Airway epithelial cell (primary cell): ENCODE results near the genes MOB3C, TEX38, FOXD2 and FAF1.

GRCh38 chr1:46593998-46594493, 10.0 kb downstream of the MKNK1 start:
- RAMPAGE, long total RNA, result no peak

GRCh38 chr1:46616164-46617465, at the start of gene MOB3C:
TSS of gene MOB3C (minus strand) at chr1:46616811.
- RAMPAGE, long total RNA, result no peak

GRCh38 chr1:46635701-46636429, 19.3 kb upstream of the MOB3C start:
- RAMPAGE, long total RNA, result no peak

DNA sequence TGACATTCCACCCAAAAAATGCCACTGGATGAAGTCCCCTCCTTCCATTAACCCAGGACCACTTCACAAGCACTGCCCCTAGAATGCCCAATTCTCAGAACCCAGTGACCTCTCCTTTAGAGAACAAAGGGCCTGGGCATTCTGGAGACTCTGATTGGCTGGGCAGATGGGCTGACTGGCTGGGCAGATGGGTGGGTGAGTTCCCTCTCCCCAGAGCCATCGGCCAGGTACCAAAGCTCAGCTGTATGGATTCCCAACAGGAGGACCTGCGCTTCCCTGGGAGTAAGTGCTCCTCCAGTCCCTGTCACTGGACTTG, at the start of gene TEX38:
Gene TEX38 (plus strand): TSS at position 165 of the 316 bp plus-strand sequence.
- RAMPAGE, long total RNA, result no peak

- RAMPAGE, long total RNA, result no peak
Measured at GRCh38 chr1:46676651-46677257, 5.1 kb downstream of the TEX38 start.

- RAMPAGE, long total RNA, result no peak
Measured at GRCh38 chr1:47179906-47180514, 9.8 kb downstream of the PDZK1IP1 start.

- RAMPAGE, long total RNA, result no peak
Measured at GRCh38 chr1:47228671-47230031, 2.9 kb downstream of the TAL1 start.

DNA sequence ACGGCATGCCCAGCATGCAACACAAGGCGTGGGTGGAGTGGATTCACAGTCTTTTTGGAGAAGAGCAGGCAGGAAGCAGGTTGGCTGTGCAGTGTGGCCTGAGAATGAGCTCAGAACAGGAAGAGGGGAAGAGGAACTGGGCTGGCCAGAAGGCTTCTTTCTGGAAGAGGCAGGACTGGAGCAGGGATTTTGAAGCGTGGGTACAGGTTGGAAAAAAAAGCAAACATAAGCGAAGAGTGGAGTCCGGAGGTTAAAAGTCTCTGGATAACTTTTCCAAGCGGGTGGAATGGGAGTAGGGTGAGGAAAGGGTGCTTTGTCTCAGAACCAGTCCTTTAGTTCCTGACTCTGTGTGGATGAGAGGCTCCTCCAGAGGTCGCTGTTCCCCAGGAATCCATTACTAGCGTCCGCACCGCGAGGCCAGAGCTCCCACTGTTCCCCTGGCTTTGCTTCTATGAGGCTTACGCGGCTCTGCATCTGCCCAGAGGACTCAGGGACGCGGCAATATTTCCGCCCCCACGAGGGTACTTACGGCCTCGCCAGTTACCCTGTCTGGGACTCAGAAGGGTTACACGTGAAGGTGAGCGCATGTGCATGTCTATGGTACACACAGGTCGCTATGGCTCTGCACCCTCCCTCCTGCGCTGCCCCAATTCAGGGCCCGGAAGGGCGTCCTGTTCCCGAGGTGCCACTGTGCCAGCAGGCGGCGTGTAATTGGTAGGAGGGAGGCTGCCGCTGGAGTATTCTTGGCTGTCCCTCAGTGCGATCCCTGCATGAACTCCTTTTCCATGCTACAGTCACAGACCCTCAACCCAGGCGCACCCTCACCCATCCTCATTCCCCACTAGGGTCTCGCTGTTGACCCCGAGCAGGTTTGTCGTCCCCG, 5.4 kb upstream of the FOXD2 start:
- RAMPAGE, long total RNA, result no peak

DNA sequence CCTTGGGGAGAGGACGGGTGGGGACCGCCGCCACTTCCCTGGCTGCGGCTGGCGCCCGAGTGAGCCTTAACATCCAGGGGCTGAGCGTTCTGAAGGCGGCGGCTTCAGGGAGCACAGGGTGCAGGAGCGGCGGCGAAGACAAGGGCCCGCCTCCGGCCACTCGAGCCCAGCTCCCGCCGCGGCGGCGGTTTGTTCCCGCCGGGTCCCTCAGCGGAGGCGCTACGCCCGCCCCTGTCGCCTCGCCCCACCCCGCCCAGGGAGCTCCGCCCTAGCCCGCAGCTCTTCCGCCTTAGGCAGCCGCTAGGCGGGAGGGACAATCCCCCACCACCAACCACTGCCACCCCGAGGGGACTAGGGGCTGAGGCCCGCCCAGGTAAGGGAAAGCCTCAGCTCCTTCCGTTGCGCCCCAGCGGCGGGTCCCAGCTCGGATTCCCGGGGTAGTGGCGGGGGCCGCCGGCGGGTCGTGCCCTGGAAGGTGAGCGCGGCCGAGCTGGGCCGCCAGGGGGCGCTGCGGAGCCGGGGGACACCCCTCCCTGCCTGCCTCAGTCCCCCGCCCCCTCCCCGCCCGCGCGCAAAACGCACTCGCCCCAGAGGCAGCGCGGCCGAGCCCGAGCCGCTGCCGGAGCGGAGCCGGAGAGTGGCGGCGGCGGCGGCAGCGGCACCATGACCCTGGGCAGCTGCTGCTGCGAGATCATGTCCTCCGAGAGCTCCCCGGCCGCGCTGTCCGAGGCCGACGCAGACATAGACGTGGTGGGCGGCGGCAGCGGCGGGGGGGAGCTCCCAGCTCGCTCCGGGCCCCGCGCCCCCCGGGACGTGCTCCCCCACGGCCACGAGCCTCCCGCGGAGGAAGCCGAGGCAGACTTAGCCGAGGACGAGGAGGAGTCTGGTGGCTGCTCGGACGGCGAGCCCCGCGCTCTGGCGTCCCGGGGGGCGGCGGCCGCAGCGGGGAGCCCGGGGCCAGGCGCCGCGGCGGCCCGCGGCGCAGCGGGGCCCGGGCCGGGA, at the start of gene FOXD2:
Gene FOXD2 (plus strand): TSS at position 572 of the 1,002 bp plus-strand sequence.
- RAMPAGE, long total RNA, result no peak

GRCh38 chr1:47477981-47478537, 40.2 kb downstream of the FOXD2 start:
- RAMPAGE, long total RNA, result no peak

GRCh38 chr1:47508967-47509671, 71.3 kb downstream of the FOXD2 start:
- RAMPAGE, long total RNA, result no peak

GRCh38 chr1:47980720-47981471, 16.3 kb downstream of the TRABD2B start:
- RAMPAGE, long total RNA, result no peak

GRCh38 chr1:48049715-48050256, 52.6 kb upstream of the TRABD2B start:
- RAMPAGE, long total RNA, result no peak

DNA sequence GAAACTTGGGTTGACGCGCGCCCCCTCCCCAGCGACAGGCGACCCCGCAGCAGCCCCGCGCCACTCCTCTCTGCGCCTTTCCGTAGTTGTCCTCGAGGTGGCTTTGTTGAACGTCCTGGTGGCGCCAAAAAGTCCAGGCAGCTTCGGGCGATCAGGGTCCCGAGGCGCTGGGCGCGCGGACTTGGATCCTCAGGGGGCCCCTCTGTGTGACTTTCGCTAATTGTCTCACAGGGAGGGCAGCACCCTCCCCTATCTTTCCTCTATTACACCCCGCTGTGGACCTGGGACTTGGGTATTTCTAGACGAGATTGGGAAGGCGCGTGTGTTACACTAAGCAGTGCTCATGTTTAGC, 24.7 kb upstream of the AGBL4 start:
- RAMPAGE, long total RNA, result no peak

DNA sequence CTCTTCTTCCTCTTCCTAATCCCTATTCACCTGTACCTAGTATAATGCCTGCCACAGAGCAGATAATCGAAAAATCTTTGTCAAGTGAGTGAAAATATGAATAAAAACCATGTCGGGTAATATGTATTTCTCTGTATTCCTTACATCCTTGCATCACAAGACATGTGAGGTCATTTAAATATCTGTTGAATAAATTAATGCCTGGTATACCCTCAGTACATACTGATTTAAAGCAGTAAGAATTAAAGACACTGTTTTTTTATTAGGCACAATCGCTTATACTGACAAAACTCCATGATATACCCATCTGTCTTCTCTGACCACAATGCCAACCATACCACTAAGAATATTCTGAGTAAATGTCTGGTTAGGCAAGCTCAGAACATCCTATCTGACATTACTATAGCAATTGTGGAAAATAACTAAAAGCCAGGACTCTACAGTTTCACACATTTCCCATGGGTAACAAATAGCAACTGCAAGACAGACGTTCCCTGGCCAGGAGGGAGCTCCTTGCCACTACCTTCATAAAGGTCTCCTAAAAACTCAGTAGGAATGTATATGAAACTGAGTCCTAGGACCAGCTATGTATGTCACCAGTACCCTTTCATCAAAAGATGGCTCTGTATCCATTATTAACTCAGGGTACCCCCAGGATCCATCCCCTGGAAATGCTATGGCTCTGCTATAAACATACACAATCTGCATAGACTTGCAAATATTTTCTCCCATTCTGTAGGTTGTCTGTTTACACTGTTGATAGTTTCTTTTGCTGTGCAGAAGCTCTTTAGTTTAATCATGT, 22.1 kb downstream of the FAF1 start:
- RAMPAGE, long total RNA, result no peak

GRCh38 chr1:50959425-50960491, at the start of gene FAF1:
TSS of gene FAF1 (minus strand) at chr1:50960267.
- RAMPAGE, long total RNA, result no peak

DNA sequence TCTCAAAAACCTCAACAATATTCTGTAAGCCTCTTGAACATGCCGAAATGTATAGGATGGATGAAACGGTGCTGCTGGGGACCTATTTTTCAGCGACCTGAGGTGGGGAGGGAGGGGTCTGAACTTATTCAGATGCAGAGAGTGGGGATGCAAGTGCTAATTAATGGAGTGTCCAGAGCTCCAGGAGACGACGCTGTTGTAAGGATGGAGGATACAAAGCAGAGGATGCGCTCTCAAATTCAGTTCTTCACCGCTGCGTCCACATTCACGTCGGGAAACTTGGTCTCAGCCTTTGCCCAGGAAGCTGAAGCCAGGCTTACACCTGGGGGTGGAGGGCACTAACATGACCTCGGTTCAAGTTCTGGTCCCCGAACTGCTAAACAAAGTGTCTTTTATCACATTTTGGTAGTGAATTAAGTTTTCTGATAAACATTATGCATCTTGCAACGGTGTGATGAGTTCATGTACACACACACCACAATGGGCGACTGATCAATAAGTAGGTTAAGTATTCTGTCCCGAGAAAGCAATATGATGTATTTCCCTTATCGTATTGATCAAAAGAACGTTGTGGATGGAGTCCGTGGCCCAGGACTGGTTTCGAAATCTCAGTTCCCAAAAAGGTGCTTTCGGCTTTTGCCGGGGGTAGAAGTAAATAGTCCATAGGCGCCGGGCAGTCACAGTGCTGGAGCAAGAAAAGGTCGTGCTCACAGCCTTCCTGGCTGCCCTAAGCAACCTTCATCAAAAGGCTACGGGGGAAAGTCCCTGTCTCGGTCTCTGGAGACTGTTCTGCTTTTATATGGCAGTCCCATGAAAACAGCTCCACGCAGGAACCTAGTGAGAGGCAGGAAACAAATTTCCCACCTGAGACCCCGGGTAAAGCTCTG, 6.6 kb downstream of the CDKN2C start:
- RAMPAGE, long total RNA, result no peak

GRCh38 chr1:51250389-51250625, 14.2 kb downstream of the RNF11 start:
- RAMPAGE, long total RNA, result no peak

DNA sequence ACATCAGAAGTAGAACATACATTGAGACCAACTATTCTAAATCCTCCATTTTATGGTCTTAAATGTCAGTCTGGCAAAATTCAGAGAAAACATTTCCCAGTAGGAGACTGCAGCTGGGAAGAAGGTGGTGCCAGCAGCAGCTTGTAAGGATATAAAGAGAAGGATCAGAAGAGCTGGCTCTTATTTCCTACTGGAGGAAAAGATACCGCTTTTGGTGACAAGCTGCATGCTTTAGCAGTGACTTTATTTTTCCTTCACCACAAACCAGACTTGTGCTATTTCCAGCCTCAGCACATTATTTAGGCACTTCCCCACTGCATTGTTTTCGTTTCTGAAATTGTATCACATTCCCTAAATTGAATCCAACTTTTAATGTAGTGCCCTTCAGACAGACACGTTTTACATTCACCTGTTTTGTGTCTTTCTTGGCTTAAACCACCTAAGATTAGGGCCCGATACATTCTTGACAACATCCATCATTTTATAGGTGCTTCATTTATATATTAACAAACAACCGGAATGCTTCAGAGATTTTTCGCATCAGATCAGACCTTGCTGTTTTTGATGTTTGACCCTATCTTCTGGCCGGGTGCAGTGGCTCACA, 28.5 kb downstream of the RNF11 start:
- RAMPAGE, long total RNA, result no peak

GRCh38 chr1:51302403-51302761, 28.0 kb downstream of the TTC39A start:
- RAMPAGE, long total RNA, result no peak